Trachea (tissue), 1 donor: Measurements from ENCODE around the genes SH3TC2 and AFAP1L1.

DNA sequence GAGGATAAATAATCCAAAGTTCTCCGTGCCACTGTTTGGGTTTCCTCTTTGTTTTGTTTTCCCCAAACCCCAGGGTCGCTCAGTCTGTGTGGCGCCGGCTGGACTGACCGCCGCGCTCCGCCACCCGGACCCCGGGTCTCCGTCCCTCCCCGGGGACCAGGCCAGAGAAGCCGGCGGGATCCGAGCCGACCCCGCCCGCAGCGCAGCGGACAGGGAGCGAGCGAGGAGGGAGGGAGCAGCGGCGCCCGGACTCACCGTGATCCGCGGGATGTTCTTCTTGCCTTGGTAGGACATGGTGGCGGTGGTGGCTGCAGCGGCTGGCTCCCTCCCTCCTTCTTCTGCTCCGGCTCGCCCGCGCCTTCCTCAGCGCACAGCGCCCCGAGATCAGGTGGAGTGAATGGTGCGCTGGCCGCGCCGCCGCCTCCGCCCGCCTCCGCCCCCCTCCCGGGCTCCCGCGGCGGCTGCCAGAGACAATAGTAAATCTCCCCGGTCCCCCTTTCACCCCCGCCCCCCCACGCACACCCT, 56.5 kb downstream of the DPYSL3 start:
- PRO-cap: bidirectional peak, plus-strand start at position 381 of the sequence, minus-strand start at position 340 of the sequence; bidirectional peak, plus-strand start outside the sequence, minus-strand start at position 452 of the sequence

DNA sequence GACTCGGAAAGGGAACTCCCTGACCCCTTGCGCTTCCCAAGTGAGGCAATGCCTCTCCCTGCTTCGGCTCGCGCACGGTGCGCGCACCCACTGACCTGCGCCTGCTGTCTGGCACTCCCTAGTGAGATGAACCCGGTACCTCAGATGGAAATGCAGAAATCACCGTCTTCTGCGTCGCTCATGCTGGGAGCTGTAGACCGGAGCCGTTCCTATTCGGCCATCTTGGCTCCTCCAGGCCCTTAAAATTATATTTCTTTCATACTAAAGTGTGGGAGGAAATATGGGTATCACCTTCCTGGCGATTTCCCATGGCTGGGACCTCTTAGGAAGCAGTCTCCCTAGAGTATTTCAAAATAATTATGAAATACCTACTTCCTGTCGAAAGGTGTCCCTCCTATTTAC, 60.9 kb downstream of the JAKMIP2 start:
- PRO-cap: no peak

- PRO-cap: no peak
Observed at GRCh38 chr5:147804930-147805532, 22.5 kb upstream of the JAKMIP2 start.

DNA sequence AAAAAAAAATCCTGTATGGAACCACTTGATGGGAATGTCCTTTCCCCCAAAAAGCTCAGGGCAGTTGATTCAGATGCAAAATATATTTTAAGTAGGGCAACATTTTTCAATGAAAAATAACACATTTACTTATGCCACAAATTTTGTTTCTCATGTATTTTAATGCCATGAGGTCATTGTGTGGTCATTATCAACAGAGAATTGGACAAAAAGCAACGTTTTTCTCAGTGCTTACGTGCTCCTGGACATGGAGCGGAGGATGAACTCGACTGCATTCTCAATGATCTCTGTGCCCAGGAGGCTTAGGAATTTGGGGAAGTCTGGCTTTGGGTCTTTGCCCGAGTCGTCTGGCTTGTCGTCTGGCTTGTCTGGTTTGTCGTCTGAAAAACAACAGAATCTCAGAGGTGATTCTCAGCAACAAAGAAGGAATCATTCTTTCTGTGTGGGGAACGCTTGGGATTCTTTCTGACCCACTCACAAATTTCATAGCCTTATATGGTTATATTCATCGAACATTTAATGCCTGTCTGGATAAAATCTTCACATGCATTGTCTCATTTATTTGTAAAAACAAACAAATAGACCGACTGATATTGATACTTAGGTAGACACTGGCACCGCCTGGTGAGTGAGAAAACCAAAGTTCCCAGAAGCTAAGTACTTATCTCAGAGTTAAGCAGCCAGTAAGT, 4.8 kb downstream of the C5orf46 start:
- PRO-cap: no peak

GRCh38 chr5:148473637-148474470, 90.1 kb downstream of the FBXO38 start:
- PRO-cap: no peak

DNA sequence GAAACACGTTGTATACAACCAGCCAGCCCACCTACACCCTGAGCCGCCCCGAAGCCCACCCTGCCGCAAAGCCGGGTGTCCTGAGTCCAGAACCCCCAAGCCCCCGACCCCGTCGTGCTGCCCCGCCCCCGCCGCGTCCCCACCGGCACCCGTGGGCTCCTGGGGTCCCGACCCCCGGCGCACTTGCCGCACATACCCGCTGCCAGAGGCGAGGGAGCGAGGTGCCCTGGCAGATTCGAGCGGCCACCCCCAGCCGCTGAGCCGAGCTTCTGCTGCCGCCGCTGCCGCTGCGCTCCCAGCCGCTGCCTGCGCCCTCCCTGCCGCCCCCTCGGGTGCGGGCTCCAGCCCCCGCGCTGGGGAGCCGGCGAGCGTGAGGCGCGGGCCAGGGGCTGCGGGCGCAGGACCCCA, 457 bp downstream of the HTR4 start:
- PRO-cap: no peak

GRCh38 chr5:148697138-148697777, 42.9 kb upstream of the HTR4 start:
- PRO-cap: no peak

GRCh38 chr5:148738943-148739425, 84.7 kb upstream of the HTR4 start:
- PRO-cap: no peak

DNA sequence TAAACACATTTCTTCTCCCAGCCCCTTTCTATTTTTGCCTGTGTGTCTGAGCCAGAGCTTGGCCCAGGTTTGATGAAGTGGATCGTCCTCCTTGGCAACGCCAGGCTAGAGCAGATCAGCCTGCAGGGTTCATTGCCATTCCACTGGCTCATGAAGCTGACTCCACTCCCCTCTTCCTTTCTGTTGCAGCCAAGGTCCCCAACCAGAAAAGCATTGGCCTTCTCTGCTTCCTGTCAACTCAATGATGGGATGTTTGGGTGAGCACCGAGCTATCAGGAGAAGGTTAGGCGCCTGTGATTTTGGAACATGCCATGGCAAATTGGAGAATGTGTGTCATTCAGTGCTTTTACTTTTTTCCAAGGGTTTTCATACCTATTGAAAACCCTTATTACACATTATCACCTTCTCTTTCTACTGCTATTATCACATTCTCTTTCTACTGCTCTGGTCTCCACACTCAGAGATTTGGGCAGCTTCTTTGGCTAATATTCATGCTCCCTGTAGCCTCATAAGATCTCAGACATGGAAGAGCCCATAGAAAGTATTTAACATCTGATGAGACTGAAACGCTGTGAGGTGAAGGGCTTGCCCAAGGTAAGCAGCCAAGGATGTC, 3.5 kb downstream of the ADRB2 start:
- PRO-cap: no peak

- PRO-cap: unidirectional peak, minus-strand start at chr5:148873762; bidirectional peak, plus-strand start at chr5:148874012, minus-strand start at chr5:148873762
Observed at GRCh38 chr5:148873577-148874279, 47.3 kb downstream of the ADRB2 start.

GRCh38 chr5:148956570-148957087, 106.2 kb downstream of the SH3TC2 start:
- PRO-cap: no peak

DNA sequence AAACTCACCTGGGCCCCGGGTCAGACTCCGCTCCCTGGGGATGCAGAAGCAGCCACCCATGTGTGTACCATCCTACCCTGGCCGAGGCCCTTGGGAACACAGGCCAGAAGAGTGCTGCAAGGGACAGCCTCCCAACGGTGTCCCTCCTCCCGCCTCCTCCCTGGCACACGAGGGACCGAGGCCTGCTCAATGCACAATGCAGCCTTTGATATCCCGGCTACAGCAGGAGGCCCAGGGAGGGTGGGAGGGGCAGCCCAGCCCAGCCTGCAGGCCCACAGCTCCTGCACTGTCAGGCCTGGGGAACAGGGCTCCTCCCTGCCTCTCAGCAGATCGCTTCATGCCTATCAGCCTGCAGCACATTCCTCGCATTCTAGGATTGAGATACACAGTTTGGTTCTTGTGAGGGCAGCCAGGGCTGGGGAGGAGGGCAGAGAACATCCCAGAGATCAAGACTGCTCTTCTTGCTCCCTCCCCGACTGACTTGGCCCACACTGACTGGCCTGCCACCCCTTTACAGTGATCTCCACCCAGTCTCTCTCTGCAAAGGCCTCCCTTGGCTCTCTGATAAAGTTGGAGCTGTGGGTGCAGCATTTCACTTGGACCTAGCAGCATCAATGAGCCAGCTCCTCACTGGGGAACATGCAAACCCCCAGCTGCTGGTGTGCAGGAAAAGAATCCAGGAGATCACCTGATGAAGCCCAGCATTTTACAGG, at the start of gene SH3TC2:
Gene SH3TC2, minus strand, starts transcription at position 100 of the 713 bp plus-strand sequence.
- PRO-cap: no peak

DNA sequence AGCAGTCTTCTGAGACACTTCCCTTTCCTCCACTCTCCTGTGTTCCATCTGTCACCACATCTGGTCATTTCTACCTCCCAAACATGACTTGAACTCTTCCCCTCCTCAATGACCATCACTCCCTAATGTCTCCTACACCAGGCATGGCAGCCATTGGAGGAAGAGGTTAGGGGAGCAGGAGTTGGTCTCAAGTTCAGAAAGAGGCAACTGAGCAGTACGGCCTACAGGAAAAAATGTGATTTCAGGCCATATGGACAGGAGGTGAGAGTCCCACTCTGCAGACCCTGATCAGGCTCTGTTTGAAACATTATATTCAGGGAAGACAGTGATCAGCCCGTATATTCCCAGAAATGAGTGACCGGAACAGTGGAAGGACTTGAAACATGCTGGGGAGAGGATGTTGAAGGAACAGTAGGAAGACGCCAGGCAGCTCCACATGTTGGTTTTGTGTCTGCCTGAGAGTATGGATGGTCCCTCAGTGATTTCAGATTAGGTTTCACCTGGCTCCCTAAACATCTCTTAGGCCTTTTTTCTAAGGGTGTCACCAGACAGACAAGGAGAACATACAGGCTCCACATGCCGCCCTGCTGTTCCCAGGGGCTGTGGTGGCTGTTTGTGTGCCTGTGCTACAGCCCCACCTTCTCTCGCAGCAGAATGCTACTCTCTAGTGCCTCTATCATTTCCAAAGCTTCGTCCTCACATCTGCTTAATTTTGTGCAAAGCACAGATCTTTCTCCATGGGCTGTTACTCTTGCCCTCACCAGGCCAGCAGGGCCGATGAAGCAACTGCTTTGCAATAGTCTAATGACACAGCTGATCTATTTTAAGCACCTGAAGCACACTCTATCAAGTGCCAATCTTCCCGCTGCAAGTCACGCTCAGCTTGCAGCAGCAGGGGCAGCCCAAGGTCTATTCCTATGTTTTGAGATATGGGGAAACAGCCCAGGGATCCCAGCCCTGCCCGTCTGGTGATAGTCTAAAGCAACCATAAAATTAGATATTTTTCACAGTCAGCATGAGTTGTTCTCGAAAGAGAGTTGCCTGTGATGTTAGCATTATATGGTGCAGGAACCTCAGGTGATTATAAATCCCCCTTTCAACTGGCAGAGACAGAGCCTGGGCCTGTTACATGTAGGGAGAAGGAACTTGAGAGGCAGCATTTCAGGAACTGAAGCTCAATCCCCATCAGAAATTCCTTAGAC, 12.4 kb downstream of the ABLIM3 start:
- PRO-cap: no peak

- PRO-cap: no peak
Observed at GRCh38 chr5:149174290-149174669, 33.0 kb downstream of the ABLIM3 start.

- PRO-cap: unidirectional peak, plus-strand start at chr5:149271513; bidirectional peak, plus-strand start at chr5:149271859, minus-strand start at chr5:149271741
Observed at GRCh38 chr5:149271451-149272269, at the start of gene AFAP1L1. AFAP1L1 (plus strand) TSS chr5:149271859.

- PRO-cap: no peak
Observed at GRCh38 chr5:149280610-149281247, 9.1 kb downstream of the AFAP1L1 start.

- PRO-cap: no peak
Observed at GRCh38 chr5:149284407-149285031, 12.9 kb downstream of the AFAP1L1 start.

GRCh38 chr5:149411201-149411714, 32.2 kb upstream of the IL17B start:
- PRO-cap: no peak

DNA sequence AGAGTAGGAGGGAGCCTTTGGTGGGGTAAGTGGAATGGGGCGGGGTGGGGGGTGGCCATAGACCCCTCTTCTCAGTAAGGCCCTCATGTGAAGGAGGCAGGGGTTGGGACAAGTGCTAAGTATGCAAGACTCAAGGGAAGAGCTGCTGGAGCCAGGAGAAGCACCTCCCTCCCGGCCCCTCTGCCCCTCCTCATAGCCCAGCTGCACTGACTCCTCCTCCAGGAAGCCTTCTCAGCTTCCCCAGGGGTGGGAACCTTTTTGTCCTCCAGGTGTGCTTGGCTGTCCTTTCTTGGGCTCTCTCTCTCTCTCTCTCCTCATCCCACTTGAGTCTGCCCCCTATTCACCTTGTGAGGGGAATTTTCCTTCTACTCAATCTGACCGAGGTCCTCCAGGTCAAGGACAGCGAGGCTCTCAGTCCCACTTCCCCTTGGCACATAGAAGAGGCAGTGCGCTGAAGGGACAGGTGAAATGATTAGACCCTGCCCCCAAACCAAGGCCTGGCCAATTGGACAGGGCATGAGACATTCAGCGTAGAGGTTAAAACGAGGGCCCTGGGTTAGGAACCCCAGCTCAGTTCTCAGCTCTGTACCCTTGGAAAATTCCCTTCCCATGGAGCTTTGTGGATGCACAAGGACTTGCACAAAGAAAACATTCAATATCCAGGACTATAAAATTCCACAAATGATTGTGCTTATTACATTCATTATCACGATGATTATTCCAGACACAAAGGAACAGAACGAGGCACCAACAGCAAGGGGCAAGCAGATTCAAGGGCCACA, 45.5 kb upstream of the IL17B start:
- PRO-cap: no peak

GRCh38 chr5:149495565-149496083, 55.6 kb downstream of the CSNK1A1 start:
- PRO-cap: no peak